ENCODE measurements around the genes RUFY4, AAMP and PLCD4.

- PRO-cap, 5 experiments, result no peak in any of the 5 experiments
- RAMPAGE, long total RNA, 2 experiments, result no peak in any of the 2 experiments
- RRBS, result 7% methylated on average over 2 of the region's 27 CpGs
These were observed 32.0 kb upstream of the TNS1 start for GRCh38 chr2:218034531-218035372.

- PRO-cap, 5 experiments, result no peak in any of the 5 experiments
- RAMPAGE, long total RNA, 2 experiments, result no peak in any of the 2 experiments
- RRBS, result no CpG with 5 or more reads among the region's 19 CpGs
These were observed at the start of gene RUFY4 for GRCh38 chr2:218068700-218069566. TSS of gene RUFY4 (plus strand) at chr2:218069253.

DNA sequence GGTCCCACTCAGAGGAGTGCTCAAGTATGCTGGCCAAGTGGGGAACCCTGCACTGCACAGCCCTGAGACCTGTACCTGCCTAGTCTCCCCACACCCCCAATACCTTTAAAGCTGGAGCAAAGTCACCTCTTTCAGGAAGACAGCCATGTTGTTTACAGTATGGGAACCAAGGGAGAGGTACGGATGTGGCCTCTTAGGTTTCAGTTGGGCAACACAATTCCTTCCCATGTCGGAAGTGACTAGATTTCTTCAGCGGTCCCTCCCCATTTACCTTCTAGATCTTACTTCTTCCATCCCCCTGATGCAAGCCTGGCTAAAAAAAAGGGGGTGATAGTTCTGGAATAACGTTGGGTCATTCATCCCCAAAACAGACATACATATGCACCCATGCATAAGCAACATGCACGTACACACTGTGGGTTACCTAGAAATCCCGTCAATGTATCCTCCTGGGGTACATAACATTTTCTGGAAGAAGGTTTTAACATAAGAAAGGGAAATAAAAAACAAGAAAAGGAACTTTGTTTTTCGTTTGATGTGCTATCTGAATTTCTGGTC is 10.6 kb downstream of the CXCR1 start:
- PRO-cap, 5 experiments, result no peak in any of the 5 experiments
- RAMPAGE, long total RNA, 2 experiments, result no peak in any of the 2 experiments
- RRBS, result no CpG with 5 or more reads among the region's 7 CpGs

DNA sequence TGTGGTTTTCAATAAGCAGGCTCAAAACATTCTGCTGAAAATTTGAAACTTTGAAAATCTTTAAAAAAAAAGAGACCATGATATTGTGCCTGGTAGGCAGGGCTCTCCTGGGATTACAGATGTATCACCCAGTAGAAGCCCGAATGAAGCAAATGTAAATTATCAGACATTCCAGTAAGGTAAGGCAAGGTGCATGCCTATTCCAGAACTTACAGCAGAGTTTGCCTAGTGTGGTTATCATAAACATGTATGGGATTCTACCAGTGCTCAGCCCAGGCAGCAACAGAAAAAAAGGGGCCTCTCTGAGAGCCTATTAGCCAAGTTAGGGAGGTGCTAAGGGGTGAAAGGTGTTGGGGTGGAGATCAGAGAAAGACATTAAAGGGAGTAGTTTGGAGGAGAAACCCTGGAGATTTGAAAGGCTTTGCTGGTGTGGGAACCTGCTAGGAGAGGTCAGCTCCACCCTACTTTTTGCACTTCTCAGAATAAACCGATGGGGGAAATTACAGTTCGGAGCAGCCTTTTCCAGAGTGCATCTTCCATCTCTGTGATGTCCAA is 2.9 kb downstream of the ARPC2 start:
- PRO-cap, 5 experiments, result no peak in any of the 5 experiments
- RAMPAGE, long total RNA, 2 experiments, result no peak in any of the 2 experiments
- RRBS, result no CpG with 5 or more reads among the region's 3 CpGs

GRCh38 chr2:218230804-218231355 is 13.9 kb downstream of the ARPC2 start:
- PRO-cap, 5 experiments, result no peak in any of the 5 experiments
- RAMPAGE, long total RNA, 2 experiments, result no peak in any of the 2 experiments
- RRBS, result no CpG with 5 or more reads among the region's 2 CpGs

DNA sequence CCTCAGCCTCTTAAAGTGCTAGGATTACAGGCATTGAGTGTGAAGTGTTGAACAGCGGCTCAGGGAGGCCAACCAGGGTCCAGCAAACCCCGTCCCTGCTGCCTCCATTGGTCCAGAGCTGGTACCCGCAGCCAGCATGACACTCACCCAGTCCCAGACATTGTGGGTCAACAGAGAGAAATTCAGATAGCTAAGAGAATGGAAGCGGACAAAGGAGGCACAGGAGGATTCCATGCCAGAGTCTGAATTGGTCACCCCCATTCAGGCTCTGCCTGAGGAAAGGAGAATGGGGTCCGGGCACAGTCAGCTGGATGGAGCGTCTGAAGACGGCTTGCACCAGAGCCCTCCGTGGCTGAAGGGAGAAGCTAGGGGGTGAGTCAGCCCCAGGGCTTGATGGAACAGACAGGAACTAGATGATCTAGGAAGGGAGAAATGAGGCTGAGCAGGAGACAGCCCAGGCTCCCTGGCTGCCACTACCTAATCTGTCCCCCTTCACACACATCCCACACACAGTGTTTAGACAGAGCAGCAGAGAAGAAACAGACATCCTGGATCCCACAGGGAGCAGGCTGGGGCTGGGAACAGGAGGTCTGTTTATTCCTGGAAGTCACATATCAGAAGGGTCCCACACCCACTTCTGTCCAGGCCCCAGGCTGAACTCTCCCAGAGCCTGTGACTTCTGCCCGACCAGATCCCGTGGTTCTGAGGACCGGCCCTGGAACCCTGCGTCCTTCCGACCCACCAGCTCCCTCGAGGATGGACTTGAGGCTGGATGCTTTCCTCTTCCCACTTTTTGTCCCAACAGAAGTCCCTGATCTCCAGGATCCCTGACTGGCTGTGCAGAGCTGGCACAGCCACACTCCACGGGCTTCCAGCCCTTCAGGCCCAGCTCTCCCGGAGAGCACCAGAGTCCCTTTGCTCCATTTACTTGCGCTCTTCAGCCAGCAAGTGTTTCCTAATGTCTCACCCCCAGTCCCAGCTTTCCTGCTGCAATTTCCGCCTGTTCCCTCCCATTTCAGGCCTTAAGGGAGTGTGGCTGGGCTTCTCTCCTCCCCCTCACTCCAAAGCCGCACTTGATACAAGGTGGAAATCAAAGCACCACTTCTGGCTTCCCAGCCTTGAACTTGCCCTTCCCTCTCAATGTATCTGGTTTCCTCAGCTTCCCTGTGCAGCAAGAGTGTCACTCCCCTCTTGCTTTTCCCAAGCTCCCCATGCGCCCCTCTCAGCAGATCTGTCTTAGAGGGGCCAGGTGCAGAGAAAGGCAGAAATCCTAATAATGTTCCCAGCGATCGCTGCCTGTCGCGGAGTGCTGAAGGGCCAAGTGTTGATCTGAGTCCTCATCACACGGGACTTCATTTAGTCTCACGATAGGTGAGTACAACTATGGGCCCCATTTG is 1.5 kb upstream of the GPBAR1 start:
- PRO-cap, 5 experiments, result peak in 2 of 5 experiments; most common minus-strand start position 946 of the sequence (in 2)
- RAMPAGE, long total RNA, 2 experiments, result no peak in any of the 2 experiments
- RRBS, result no CpG with 5 or more reads among the region's 26 CpGs

- PRO-cap, 5 experiments, result peak in 5 of 5 experiments; most common plus-strand start chr2:218270514 (in 5); most common minus-strand start chr2:218270137 (in 3)
- RAMPAGE, long total RNA, 2 experiments, result start-site peak on the minus strand in 2 of 2 experiments, at chr2:218270113-218270190 at its widest, 949 to 2,325 reads per replicate
- RRBS, result under 1% methylated on average over 27 of the region's 59 CpGs
These were observed at the start of gene AAMP for GRCh38 chr2:218269971-218270627. TSS of gene AAMP (minus strand) at chr2:218270137.

GRCh38 chr2:218272273-218273384 is 2.3 kb downstream of the PNKD start:
- PRO-cap, 5 experiments, result no peak in any of the 5 experiments
- RAMPAGE, long total RNA, 2 experiments, result no peak in any of the 2 experiments
- RRBS, result no CpG with 5 or more reads among the region's 24 CpGs

DNA sequence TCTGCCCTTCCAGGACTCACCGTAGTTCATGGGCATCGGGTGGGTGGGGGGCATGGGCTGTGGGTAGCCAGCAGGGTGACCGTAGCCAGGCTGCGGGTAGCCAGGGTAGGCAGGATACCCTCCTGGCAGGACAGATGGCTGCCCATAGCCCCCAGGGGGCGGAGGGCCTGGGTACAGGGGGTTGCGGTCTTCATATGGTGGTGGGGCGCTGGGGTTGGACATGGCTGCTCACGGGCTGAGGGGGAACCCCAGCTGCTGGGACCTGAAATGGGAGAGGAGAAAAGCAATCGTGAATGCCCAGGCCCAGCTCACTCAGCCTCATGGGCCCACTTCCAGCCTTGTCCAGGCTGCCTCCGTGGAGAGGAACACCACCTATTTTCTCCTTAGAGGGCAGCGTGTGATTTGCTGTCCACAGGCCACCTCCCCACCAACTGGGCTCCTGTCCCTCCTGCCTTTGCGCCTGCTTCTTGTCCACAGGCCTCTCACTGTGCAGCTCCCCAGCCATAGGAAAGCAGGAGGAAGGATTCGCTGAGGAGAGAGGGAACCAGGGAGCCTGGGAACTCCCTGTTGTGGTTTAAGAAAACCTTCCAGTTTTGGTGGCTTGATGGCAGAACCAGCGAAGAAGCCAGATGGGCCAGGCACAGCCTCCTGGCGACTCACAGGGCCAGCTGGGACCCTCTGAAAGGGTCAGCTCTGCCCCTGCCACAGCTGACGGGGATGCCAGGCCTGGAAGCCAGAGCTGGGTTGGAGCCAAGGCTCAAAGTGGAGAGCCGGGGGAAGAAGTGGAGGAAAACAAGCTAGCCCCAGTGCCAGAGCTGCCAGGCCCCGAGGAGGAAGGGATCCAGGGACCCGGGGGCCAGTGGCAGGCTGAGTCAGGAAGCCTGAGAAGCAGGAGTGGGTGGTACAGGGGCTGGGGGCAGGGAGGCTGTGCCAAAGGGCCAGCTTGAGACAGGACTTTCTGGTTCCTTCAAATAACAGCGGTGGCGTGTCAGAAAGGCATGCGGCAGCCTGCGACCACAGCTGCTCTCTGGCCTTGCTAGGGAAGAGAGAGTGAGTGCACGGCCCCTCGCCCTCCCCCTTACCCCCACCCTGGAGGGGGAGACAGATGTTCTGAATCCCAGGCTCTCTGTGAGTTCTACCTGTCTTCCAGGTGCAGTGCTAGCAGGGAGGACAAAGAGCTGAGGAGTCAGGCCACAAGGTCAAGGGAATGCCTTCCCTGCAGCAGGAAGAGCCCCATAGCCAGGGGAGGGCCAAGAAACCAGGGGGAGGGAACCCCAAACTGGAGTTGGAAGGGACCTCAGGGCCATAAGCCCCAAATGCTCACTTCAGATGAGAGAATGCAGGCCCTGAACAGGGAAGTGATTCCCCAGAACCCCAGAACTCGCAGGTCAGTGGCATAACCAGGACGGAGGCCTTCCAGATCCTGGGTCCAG is 9.9 kb downstream of the TMBIM1 start:
- PRO-cap, 5 experiments, result no peak in any of the 5 experiments
- RAMPAGE, long total RNA, 2 experiments, result no peak in any of the 2 experiments
- RRBS, result 24% methylated on average over 3 of the region's 27 CpGs

- PRO-cap, 5 experiments, result peak in 2 of 5 experiments; most common minus-strand start chr2:218295197 (in 2)
- RAMPAGE, long total RNA, 2 experiments, result no peak in any of the 2 experiments
- RRBS, result no CpG with 5 or more reads among the region's 10 CpGs
These were observed 2.8 kb upstream of the TMBIM1 start for GRCh38 chr2:218295000-218295576.

GRCh38 chr2:218311784-218312150 is 19.5 kb upstream of the TMBIM1 start:
- PRO-cap, 5 experiments, result no peak in any of the 5 experiments
- RAMPAGE, long total RNA, 2 experiments, result no peak in any of the 2 experiments
- RRBS, result no CpG with 5 or more reads among the region's 6 CpGs

GRCh38 chr2:218322809-218323651 is 30.7 kb upstream of the TMBIM1 start:
- PRO-cap, 5 experiments, result peak in 5 of 5 experiments; most common plus-strand start chr2:218323299 (in 5); most common minus-strand start chr2:218322988 (in 4)
- RAMPAGE, long total RNA, 2 experiments, result no peak in any of the 2 experiments
- RRBS, result 1% methylated on average over 15 of the region's 72 CpGs

DNA sequence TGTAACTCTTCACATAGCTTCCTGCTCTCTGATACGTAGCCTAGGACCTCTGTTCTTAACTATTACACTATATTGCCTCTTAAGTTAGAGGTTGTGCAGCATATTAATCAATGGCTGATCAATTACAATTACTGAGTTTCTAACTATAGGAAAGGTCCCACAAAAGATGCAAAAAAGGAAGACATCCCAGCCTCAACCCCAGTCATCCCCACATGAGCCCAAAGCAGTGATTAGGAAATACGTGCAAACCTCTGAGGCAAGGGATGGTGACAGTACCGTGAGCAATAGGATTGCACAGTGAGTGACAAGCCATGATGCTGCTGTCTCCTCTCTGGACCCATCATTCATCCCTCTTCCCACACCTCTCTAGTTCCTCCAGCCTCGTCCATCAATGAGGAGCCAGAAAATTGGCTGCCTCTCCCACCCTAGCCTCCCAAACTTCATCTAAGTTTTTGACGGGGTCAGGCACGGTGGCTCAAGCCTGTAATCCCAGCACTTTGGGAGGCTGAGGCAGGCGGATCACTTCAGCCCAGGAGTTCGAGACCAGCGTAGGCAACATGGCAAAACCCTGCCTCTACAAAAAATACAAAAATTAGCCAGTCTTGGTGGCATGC is 4.0 kb upstream of the SLC11A1 start:
- PRO-cap, 5 experiments, result peak in 1 of 5 experiments; most common plus-strand start position 369 of the sequence (in 1)
- RAMPAGE, long total RNA, 2 experiments, result no peak in any of the 2 experiments
- RRBS, result no CpG with 5 or more reads among the region's 9 CpGs

DNA sequence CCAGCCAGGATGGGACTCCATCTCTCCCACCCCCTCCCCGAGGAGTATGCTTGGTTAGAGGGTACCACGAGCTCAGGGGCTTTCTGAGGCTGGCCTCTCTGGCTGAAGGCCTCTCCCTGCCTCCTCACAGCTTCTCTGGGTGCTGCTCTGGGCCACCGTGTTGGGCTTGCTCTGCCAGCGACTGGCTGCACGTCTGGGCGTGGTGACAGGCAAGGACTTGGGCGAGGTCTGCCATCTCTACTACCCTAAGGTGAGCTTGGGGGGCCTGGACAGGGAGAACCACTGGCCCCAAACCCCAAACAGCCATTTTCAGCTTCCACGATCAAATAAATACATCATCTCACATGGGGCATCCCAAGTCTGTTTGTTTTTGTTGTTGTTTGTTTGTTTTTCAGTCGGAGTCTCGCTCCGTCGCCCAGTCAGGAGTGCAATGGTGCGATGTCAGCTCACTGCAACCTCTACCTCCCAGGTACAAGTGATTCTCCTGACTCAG is 3.0 kb downstream of the SLC11A1 start:
- PRO-cap, 5 experiments, result no peak in any of the 5 experiments
- RAMPAGE, long total RNA, 2 experiments, result no peak in any of the 2 experiments
- RRBS, result no CpG with 5 or more reads among the region's 13 CpGs

DNA sequence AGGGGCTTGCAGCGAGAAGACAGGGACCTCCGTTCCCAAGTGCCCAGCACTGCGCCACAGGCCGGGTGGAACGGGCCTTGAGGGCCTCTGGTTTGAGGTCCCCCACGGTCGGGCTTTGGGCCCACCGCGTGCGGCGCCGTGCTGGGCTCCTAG is 932 bp upstream of the CTDSP1 start:
- PRO-cap, 5 experiments, result no peak in any of the 5 experiments
- RAMPAGE, long total RNA, 2 experiments, result no peak in any of the 2 experiments
- RRBS, result no CpG with 5 or more reads among the region's 12 CpGs

- PRO-cap, 5 experiments, result no peak in any of the 5 experiments
- RAMPAGE, long total RNA, 2 experiments, result no peak in any of the 2 experiments
- RRBS, result no CpG with 5 or more reads among the region's 25 CpGs
These were observed 3.5 kb downstream of the CTDSP1 start for GRCh38 chr2:218403006-218403635.

DNA sequence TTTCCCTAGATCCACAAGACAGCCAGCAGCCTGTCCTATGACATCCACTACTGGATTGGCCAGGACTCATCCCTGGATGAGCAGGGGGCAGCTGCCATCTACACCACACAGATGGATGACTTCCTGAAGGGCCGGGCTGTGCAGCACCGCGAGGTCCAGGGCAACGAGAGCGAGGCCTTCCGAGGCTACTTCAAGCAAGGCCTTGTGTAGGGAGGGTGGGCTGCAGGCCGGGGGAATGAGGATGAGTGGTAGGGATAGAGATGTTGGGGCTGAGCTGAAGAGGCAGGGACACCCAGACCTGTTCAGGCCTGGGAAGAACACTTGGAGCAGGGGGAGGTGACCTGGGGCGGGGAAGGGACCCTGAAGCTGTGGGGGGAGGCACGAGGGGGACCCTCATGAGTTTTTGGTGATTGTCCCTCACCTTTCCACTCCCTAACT is 6.7 kb downstream of the VIL1 start:
- PRO-cap, 5 experiments, result no peak in any of the 5 experiments
- RAMPAGE, long total RNA, 2 experiments, result no peak in any of the 2 experiments
- RRBS, result no CpG with 5 or more reads among the region's 9 CpGs

DNA sequence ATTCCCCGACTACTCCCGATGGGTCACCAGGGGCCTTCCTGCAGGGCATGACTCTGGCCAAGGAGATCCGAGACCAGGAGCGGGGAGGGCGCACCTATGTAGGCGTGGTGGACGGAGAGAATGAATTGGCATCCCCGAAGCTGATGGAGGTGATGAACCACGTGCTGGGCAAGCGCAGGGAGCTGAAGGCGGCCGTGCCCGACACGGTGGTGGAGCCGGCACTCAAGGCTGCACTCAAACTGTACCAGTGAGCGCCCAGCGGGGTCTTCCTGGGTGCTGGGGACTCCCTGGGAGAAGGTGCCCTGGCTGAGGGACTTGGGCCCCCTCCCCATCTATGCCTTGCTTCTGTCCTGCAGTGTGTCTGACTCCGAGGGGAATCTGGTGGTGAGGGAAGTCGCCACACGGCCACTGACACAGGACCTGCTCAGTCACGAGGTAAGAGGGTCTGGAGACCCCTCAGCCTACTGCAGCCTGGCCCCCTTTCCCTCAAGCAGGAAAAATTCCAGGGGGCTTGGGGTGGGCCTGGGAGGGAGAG is 10.4 kb downstream of the VIL1 start:
- PRO-cap, 5 experiments, result no peak in any of the 5 experiments
- RAMPAGE, long total RNA, 2 experiments, result no peak in any of the 2 experiments
- RRBS, result no CpG with 5 or more reads among the region's 21 CpGs

- PRO-cap, 5 experiments, result no peak in any of the 5 experiments
- RAMPAGE, long total RNA, 2 experiments, result no peak in any of the 2 experiments
- RRBS, result no CpG with 5 or more reads among the region's 10 CpGs
These were observed at the start of gene PLCD4 for GRCh38 chr2:218607282-218608273. TSS of gene PLCD4 (plus strand) at chr2:218607899.

DNA sequence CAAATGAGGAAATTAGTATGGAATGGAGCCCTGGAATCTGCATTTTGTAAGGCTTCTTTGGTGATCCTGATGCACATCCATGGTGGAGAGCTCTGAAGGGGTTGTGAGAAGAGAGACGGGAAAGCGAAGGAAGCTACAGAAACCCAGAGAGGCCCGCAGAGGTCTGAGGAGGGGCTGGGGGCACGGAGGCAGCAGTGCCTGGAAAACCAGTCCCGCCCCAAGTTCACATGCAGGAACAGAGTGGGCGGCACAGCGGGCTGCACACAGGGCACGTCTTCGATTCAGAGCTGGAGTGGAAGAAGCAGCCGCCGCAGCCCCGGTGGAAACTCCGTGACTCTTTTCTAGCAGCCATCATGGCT is 38.7 kb downstream of the CYP27A1 start:
- PRO-cap, 5 experiments, result no peak in any of the 5 experiments
- RAMPAGE, long total RNA, 2 experiments, result no peak in any of the 2 experiments
- RRBS, result no CpG with 5 or more reads among the region's 13 CpGs

Measured in liver (tissue), 9 donors.